Measurements from ENCODE around the gene MORN4.

- RRBS = no CpG with 5 or more reads among the region's 2 CpGs
CAGE:
- cytosol, long polyA plus RNA = no peak
- long polyA plus RNA = no peak
- nucleus, long polyA plus RNA = no peak
Measured at GRCh38 chr10:96936631-96937190, 104.6 kb downstream of the LCOR start.

DNA sequence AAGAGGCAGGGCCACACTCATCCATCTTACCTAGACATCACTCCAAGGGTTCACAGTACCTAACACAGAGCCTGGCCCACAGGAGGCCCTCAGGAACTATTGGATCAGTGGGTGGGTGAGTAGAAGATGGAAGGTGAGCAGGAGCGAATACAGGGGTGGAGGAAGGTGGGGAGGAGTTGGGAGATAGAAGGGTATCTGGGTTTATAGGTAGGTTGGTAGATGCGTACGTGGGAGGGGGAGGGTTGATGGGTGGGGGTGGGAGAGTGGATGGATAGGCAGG is 34.7 kb downstream of the SLIT1 start:
- RRBS = no CpG with 5 or more reads among the region's 3 CpGs
CAGE:
- cytosol, long polyA plus RNA = no peak
- long polyA plus RNA = no peak
- nucleus, long polyA plus RNA = no peak

GRCh38 chr10:97170254-97170831 is 15.4 kb downstream of the SLIT1 start:
- RRBS = no CpG with 5 or more reads among the region's 8 CpGs
CAGE:
- cytosol, long polyA plus RNA = no peak
- long polyA plus RNA = no peak
- nucleus, long polyA plus RNA = no peak

GRCh38 chr10:97319632-97320010 is 550 bp downstream of the FRAT1 start:
- RRBS = 3% methylated on average over 18 of the region's 53 CpGs
CAGE:
- cytosol, long polyA plus RNA = no peak
- long polyA plus RNA = no peak
- nucleus, long polyA plus RNA = no peak

DNA sequence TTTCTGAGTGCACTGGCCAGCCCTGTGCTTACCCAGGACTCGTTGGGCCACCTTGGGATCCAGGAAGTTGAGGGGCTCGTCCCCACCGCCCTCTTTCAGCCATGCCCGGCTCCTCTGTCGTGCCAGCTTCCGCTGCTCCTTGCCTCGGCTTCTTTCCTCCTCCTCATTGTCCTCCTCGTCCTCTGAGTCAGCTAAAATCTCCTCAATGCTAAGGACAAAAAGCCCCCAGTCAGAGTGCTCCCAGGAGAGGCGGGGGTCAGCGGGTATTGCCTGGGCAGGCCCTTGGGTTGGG is 31.8 kb upstream of the FRAT2 start:
- RRBS = no CpG with 5 or more reads among the region's 10 CpGs
CAGE:
- cytosol, long polyA plus RNA = no peak
- long polyA plus RNA = no peak
- nucleus, long polyA plus RNA = no peak

DNA sequence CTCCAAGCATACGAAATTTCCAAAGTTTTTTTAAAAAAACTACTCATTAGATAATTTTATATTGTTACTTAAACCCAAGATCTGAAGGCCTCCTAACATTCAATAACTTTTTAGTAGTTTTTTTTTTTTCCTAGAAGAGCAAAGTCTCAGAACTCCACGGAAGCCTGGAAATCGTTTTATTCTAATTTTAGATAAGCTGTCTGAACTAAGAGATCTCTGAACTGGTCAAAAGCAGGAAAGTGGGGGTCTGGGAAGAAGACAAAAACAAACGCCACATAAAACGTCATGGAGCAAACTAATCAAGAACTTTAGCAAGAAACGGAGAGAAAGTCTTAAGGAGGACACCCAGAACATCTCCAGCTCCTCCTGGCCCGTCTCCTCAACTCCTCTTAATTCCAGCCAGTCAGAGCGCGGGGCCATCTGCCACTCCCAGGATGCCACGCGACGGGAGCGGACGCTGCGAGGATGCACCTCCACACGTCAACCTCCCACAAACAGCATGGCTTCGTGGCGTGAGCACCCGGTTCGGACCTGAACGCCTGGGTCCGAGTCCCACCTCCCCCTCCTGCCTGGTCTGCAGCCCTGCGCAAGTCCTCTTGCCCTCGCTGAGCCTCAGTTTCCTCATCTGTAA is 701 bp downstream of the MMS19 start:
- RRBS = no CpG with 5 or more reads among the region's 24 CpGs
CAGE:
- cytosol, long polyA plus RNA = no peak
- long polyA plus RNA = no peak
- nucleus, long polyA plus RNA = no peak

- RRBS = no CpG with 5 or more reads among the region's 6 CpGs
CAGE:
- cytosol, long polyA plus RNA = no peak
- long polyA plus RNA = no peak
- nucleus, long polyA plus RNA = no peak
Measured at GRCh38 chr10:97518893-97519340, 20.2 kb downstream of the UBTD1 start.

GRCh38 chr10:97541752-97542792 is 30.5 kb upstream of the ANKRD2 start:
- RRBS = no CpG with 5 or more reads among the region's 19 CpGs
CAGE:
- cytosol, long polyA plus RNA = no peak
- long polyA plus RNA = no peak
- nucleus, long polyA plus RNA = no peak

GRCh38 chr10:97633369-97633891 is at the start of gene MORN4:
TSS of gene MORN4 (minus strand) at chr10:97633500.
- RRBS = 4% methylated on average over 12 of the region's 34 CpGs
CAGE:
- cytosol, long polyA plus RNA = no peak
- long polyA plus RNA = no peak
- nucleus, long polyA plus RNA = no peak

- RRBS = no CpG with 5 or more reads among the region's 4 CpGs
CAGE:
- cytosol, long polyA plus RNA = no peak
- long polyA plus RNA = no peak
- nucleus, long polyA plus RNA = no peak
Measured at GRCh38 chr10:97677528-97678478, 9.2 kb downstream of the AVPI1 start.

- RRBS = 2% methylated on average over 7 of the region's 23 CpGs
CAGE:
- cytosol, long polyA plus RNA = no peak
- long polyA plus RNA = no peak
- nucleus, long polyA plus RNA = no peak
Measured at GRCh38 chr10:97714835-97715632, 1.5 kb downstream of the MARVELD1 start.

GRCh38 chr10:97737267-97738235 is 623 bp downstream of the ZFYVE27 start:
- RRBS = under 1% methylated on average over 5 of the region's 46 CpGs
CAGE:
- cytosol, long polyA plus RNA = no peak
- long polyA plus RNA = no peak
- nucleus, long polyA plus RNA = no peak

DNA sequence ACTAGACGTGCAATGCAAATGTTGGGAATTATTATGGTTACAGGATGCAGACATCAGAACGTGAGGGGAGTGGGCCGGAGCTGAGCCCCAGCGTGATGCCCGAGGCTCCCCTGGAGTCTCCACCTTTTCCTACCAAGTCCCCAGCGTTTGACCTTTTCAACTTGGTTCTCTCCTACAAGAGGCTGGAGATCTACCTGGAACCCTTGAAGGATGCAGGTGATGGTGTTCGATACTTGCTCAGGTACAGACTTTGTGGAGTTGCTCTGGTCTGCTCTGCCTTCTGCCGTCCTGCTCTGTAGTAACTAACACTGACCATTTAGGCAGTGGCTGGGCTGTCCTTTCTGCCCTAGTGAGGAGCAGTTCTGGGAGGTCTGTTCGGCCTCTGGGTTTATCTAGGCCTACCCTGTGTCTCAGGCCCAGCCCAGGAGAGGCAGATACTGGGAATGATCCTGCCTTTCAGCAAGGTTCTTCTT is 1.5 kb downstream of the ZFYVE27 start:
- RRBS = no CpG with 5 or more reads among the region's 9 CpGs
CAGE:
- cytosol, long polyA plus RNA = no peak
- long polyA plus RNA = no peak
- nucleus, long polyA plus RNA = no peak

DNA sequence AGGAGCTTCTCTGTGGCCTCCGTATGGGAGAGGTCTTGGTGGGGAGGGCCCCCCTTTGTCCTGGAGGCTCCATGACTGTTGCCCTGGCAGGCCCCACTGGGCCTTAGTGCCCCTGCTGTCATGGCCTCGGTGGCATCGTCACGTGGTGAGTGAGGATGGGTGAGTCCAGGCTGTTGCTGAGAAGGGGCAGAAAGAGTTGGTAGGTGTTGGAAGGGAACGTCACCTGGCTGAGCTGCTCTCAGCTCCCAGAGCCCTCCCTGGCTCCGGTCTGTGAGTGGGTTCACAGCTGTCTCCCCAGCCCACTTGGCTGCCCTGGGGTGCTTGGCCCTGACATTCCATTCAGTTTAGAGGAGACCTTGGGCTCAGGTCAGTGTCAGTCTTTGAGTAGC is 16.1 kb downstream of the SFRP5 start:
- RRBS = no CpG with 5 or more reads among the region's 6 CpGs
CAGE:
- cytosol, long polyA plus RNA = no peak
- long polyA plus RNA = no peak
- nucleus, long polyA plus RNA = no peak

DNA sequence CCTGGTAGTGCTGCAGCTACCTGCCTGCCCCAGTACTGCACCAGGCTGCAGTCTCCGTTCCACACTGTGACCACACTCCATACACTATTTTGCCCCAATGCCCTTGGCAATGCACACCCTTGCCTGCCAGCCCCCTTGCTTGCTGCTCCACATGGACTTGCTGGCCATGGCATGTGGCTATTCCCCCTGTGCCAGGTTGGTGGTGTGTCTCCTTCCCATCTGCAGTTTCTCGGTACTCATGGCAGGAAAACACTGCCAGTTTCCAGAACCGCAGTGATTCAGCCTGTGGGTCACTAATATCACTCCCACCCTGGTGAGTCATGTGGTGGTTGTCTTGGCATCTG is 32.6 kb downstream of the GOLGA7B start:
- RRBS = no CpG with 5 or more reads among the region's 3 CpGs
CAGE:
- cytosol, long polyA plus RNA = no peak
- long polyA plus RNA = no peak
- nucleus, long polyA plus RNA = no peak

GRCh38 chr10:98152933-98153445 is 18.5 kb downstream of the R3HCC1L start:
- RRBS = no CpG with 5 or more reads among the region's 18 CpGs
CAGE:
- cytosol, long polyA plus RNA = no peak
- long polyA plus RNA = no peak
- nucleus, long polyA plus RNA = start-site peak on the plus strand at chr10:98153064-98153194, 43 and 34 reads in 2 replicates

GRCh38 chr10:98376310-98376875 is 38.6 kb downstream of the PYROXD2 start:
- RRBS = no CpG with 5 or more reads among the region's 3 CpGs
CAGE:
- cytosol, long polyA plus RNA = no peak
- long polyA plus RNA = no peak
- nucleus, long polyA plus RNA = no peak

DNA sequence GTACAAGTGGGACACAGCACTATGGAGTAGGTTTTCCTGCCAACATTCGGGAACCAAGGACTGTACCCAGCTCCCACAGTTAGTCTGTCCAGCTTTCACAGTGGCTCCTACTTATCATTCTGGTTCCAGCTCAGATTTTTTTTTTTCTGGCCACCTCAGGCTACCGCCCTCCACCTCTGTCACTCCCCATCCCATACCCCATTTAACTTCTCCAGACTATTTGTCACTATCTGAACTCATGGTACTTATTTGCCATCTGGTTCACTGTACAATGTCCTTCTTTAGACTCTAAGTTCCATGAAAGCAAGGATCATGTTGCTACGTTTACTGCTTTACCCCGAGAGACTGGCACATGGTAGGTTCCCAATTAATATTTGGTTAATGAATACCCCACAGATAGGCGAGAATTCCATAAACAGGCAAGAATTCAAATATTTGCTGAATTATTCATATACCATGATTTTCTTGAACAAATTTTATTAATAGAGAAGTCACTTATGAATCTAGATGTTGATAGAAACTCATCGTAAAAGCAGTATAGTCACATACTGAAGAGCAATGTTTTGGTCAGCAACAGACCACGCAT is 9.8 kb downstream of the HPS1 start:
- RRBS = no CpG with 5 or more reads among the region's 7 CpGs
CAGE:
- cytosol, long polyA plus RNA = no peak
- long polyA plus RNA = no peak
- nucleus, long polyA plus RNA = no peak

DNA sequence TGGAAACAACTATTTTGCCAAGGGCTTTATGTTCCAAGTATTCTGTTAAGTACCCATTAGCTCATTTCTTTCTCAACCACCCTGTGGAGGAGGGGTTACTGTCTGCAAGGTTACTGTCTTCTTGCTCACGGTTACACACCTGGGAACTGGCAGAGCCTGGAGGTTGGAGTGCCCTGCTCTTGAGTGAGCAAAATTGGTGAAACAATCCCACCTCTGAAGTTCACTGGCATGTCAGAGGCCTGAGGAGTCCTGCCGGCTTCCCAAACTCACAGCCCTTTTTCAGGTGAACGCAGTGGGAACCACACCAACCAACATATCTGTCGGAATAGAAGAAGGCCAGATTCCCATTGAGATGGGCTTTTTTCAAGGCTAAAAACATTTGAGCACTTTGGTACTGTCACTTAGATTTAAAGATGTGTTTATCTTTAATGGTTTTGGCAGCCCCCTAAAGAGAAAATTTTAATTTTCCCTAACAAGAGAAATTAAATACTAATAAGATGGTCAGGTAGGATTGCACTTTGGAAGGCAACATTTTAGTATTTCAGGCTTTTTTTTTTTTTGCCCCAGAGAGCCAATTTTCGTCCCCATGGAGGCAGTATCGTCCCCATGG is 35.3 kb downstream of the GOT1 start:
- RRBS = no CpG with 5 or more reads among the region's 6 CpGs
CAGE:
- cytosol, long polyA plus RNA = no peak
- long polyA plus RNA = no peak
- nucleus, long polyA plus RNA = no peak

DNA sequence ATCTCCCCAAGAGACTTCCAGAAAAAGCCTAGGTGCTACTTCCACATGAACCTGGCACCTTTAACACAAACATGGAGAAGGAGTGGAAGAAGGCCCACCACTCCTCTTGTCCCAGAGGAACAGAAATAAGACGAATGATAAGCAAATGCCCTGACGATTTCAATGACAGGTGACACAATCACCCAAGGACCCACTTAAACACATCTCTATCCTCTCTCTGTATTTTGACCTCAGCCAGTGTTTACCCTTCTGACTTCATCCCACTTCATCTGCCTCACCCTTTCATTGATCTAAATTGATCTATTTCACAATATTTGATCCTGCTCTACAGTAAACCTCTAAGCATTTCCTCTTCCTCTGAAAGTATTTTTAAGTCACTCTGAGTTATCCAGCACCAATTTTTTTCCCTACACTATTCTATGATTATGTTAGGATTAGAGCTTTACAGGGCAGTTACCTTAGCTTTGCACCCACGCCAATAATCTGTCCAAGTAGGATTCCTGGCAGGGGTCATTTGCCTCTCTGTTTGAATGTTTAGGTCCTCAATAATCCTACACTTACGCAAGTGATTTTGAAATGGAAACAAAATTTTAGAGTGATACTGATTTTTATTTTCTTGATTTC is 9.1 kb downstream of the GOT1 start:
- RRBS = no CpG with 5 or more reads among the region's 4 CpGs
CAGE:
- cytosol, long polyA plus RNA = no peak
- long polyA plus RNA = no peak
- nucleus, long polyA plus RNA = no peak